SK-N-SH (cell line): ENCODE data around the gene CGN.

DNA sequence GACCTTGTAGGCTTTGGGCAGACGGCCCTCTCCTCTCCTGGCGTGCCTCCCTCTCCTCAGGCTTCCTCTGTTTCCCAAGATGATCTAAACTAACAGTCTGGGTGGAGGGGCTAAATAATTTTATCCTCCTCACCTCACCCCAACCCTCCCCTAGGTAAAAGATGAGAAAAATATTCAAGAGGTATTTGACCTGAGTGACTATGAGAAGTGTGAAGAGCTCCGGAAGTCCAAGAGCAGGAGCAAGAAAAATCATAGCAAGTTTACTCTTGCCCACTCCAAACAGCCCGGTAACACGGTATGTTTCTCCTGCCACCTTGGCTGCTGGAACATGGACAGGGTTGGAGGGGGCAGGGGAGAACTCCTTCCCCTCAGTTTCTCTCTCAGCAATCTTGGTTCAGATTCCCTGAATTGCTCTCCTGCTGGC is 6.2 kb downstream of the PLEKHO1 start:
- RRBS, result no CpG with 5 or more reads among the region's 5 CpGs
CAGE:
- cytosol, long polyA plus RNA, result no peak
- long polyA plus RNA, result no peak
- nucleus, long polyA plus RNA, result no peak

- RRBS, result no CpG with 5 or more reads among the region's 5 CpGs
CAGE:
- cytosol, long polyA plus RNA, result no peak
- long polyA plus RNA, result no peak
- nucleus, long polyA plus RNA, result no peak
Observed at GRCh38 chr1:150231690-150231923, 4.3 kb downstream of the ANP32E start.

DNA sequence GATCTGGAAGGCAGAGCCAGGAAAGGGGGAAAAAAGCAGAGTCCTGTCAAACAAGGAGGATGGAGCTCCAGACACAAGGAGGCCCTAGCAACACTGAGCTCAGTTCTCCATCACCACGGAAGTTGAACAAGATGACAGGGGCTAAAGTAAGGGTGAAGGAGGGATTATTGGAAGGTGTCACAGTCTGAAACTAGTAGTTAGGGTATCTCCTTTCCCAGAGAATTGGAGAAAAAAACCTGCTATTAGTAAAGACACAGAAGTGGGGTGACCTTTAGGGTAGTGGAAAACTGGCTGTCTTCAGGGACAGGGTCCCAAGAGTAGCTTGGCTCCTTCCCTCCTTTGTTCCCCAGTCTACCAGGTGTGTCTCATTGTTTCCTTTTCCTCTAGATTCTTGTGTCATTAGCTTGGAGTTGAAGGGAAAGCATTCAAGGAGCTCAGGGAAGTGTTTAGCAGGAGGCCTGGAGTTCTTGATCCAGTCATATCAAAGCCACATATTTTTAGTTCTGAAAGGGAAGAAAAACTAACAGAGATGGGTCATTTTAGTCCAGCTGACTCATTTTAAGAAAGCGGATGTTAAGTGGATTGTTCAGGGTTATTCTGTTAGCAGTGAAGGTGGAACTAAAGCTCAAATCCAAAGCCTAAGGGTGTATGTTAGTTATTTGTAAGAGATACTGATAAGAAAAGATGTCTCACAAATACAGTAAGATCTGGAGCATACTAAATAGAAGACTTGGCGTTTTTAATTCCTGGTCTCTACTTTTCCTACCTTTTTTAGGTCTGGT is 619 bp downstream of the C1orf54 start:
- RRBS, result no CpG with 5 or more reads among the region's 3 CpGs
CAGE:
- cytosol, long polyA plus RNA, result no peak
- long polyA plus RNA, result no peak
- nucleus, long polyA plus RNA, result no peak

DNA sequence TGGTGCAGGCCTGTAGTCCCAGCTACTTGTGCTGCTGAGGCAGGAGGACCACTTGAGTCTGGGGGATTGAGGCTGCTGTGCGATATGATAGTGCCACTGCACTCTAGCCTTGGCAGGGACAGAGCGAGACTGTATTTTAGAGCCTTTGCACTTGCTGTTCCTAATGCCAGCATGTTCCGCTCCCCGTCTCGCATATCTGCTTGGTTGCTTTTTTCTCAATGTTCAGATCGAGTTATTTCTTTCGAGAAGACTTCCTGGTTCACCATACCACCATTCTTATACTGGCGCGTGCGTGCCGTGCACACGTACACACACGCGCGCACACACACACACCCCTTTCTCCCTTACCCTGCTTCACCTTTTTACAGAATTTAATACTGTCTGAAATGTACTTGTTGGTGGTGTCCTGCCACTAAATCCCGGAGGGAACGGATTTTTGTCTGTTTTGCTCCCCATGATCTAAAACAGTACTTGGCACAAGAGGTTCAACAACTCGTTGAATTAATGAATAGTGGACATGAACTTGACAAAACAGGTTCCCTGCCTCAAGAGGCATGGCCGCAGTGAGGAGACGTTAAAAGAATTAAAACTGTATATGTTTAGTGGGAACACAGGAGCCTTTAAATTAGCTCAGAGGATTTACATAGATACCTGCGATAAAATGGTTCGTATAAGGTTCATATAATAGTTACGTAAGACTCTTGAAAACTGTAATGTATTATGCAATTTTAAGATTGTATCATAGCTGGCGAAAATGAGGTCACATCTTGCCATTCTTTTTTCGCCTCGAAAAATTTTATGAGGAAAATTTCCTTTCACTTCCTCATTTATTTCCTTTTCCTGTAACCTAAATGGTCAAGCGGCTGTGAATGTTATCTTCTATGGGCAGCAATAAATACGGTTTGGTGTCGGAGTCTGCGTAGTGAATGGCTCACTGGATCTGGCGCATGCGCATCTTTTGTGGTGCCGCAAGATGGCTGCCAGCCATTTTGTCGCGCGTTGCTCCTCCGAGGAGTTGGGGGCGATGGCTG is 897 bp upstream of the RPRD2 start:
- RRBS, result no CpG with 5 or more reads among the region's 38 CpGs
CAGE:
- cytosol, long polyA plus RNA, result no peak
- long polyA plus RNA, result no peak
- nucleus, long polyA plus RNA, result no peak

- RRBS, result no CpG with 5 or more reads among the region's 1 CpG
CAGE:
- cytosol, long polyA plus RNA, result no peak
- long polyA plus RNA, result no peak
- nucleus, long polyA plus RNA, result no peak
Observed at GRCh38 chr1:150444226-150444572, 43.0 kb upstream of the TARS2 start.

DNA sequence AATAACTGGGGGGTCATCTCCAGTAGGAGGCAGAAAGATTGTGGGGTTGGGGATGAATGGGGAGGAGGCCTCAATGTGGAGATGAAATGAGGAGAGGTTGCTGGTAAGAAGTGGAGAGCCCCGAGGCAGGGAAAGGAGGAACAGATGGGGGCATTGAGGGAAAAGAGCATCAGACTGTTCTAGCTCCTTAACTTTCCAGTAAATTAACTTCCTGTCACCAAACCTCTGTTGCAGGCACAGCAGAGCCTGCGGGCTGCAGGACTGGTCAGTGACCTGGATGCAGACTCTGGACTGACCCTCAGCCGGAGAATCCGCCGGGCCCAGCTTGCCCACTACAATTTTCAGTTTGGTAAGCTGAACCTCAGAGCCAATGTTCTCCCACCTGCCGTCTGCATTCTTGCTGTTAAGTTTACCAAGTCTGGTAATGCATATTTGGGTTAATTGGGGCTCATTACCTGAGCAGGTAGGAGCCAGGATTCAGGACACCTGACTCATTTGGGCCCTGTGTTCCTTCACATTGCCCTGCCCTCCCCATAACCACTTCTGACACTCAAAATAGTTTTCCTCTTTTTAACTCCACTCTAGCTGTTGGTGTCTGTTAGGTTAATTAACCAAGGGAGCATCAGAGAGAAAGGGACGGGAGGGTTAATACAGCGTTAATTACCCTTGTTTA is 2.4 kb upstream of the ECM1 start:
- RRBS, result no CpG with 5 or more reads among the region's 8 CpGs
CAGE:
- cytosol, long polyA plus RNA, result no peak
- long polyA plus RNA, result no peak
- nucleus, long polyA plus RNA, result no peak

DNA sequence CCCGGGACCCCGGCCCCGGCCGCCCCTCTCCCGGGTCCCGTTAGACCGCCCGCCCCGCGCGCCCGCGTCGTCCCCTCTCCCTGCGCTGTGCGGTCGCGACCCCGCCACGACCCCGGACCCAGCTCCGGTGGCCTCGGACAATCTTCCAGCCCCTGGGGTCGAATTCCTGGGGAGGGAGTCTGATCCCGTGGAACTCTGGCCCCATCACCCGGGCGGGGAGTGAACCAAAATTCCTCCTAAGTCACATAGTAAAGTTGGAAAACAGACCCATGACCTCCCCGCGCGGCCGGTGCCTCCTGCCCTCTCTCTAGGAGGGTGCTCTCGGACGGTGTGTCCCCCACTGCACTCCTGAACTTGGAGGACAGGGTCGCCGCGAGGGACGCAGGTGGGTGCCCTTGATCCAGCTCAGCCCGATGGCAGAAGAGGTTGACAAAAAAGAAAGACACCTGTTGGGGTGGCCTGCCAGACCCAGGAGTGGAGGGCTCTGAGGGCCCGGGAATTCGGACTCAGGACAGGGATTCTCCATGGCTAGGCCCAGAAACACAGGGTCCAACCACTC is 382 bp downstream of the ADAMTSL4 start:
- RRBS, result 48% methylated on average over 26 of the region's 40 CpGs
CAGE:
- cytosol, long polyA plus RNA, result no peak
- long polyA plus RNA, result no peak
- nucleus, long polyA plus RNA, result no peak

- RRBS, result 100% methylated on average over 1 of the region's 18 CpGs
CAGE:
- cytosol, long polyA plus RNA, result no peak
- long polyA plus RNA, result no peak
- nucleus, long polyA plus RNA, result no peak
Observed at GRCh38 chr1:150551624-150552999, 2.9 kb downstream of the ADAMTSL4 start.

DNA sequence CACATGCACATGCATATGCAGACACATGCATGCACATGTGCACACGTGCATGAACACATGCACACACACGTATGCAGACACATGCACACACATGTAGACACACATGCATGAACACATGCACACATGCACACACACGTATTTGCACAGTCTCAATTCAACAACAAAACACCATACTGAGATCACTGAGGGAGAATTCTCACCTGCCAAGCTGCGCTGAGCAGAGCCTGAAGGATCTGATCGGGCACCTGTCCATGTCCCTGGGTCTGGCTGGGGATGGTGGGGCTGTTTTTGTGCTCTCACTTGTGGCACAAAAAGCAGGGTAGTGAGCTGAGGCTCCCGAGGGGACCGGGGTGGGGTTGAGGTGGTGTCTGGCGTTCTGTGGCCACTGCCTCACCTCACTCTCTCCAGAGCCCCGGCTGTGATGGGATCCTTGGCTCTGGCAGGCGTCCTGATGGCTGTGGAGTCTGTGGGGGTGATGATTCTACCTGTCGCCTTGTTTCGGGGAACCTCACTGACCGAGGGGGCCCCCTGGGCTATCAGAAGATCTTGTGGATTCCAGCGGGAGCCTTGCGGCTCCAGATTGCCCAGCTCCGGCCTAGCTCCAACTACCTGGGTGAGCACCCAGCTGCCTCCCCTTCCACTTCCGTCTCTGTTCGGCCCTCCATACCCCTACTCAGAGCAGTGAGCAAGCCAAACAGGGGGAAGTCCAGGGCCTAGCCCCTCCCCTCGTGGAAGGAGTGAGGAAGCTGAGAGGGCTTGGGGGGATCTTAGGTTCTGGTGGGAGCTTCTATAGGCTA is 6.7 kb downstream of the ADAMTSL4 start:
- RRBS, result 95% methylated on average over 3 of the region's 19 CpGs
CAGE:
- cytosol, long polyA plus RNA, result no peak
- long polyA plus RNA, result no peak
- nucleus, long polyA plus RNA, result no peak

DNA sequence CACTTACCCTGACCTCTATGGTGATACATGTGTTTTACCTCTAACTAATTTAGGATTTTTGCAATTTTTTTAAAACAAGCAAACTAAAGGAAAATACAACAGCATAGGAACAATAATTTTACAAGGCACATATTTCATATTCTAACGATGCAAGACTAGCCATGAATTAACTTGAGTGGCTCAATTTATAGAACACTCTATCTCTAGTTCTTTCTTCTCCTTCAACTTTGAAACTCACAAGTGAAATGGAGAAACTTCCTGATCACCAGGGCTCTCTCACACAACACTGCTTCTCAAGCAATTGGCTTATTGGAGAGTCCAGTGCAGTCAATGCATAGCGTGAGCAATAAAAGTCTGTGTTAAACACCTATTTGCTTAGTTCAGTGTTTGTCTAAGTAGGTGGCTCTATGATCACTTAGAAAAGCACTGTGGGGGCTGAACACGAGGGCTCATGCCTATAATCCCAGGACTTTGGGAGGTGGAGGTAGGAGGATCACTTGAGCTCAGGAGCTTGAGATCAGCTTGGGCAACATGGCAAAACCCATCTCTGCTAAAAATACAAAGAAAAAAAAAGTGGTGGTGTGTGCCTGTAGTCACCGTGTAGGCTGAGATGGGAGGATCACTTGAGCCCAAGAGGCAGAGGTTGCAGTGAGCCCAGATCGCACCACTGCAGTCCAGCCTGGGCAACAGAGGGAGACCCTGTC is 12.2 kb downstream of the CTSS start:
- RRBS, result no CpG with 5 or more reads among the region's 5 CpGs
CAGE:
- cytosol, long polyA plus RNA, result no peak
- long polyA plus RNA, result no peak
- nucleus, long polyA plus RNA, result no peak

DNA sequence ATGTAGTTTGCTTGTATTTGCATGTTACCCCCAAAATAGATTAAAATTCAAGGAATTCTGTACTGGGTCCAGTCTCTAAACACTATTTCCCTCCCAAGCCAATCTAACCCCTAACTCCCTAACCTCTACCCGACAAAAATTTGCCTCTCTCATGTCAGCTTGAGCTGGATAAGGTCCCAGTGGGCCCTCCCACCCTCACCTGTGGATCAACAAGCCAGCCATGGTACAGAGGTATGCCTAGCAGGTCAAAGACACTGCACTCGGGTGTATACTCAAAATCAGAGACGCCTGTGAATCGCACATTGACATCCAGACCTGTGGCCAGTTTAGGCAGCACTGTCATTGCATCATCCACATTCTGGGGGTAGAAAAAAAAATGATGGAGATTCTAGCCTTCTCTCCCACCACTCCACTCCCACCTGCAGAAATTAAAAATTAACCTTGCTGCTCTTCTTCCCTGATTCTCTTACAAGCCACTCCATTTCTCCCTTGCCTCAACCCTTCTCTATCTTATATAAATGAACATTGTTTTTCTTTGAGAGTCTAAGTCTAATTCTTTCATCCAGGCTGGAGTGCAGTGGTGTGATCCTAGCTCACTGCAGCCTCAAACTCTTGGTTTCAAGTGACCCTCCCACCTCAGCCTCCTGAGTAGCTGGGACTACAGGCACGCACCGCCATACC is 6.3 kb downstream of the MINDY1 start:
- RRBS, result no CpG with 5 or more reads among the region's 6 CpGs
CAGE:
- cytosol, long polyA plus RNA, result no peak
- long polyA plus RNA, result no peak
- nucleus, long polyA plus RNA, result no peak

DNA sequence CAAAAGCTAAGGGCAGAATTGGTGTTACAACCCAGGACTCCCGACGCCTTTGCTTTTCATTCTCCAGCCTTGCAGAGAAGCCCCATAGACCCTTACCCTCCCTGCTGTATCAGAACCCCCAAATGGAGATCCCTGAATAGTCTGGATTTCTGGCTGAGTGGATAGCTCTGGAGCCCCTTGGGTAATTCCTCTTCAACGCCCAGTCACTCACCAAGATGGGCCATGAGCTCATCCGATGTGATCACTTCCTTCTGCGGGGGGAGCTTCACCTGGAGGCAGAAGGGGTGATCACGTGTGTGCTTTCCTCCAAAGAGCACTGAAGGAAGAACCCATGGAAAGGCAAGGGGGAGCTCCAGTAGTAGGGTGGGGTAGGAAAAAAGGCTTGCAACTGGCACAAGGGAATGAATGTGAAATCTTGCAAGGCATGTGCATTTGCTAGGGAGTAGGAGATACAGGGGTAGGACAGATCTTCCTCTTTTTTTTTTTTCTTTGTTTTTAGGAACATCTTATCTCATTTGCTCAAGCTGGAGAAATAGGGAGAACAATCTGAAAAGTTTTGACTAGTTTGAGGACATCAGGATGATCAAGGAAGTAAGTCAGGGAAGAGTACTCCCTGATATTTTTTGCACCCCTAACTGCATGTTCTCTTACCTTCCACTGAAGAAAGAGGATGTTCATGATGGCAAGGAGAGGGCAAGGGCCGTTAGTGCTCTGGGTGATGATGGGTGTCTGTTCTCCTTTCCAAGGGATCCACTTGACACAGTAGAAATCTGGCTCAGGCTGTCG is 5.0 kb downstream of the MINDY1 start:
- RRBS, result no CpG with 5 or more reads among the region's 8 CpGs
CAGE:
- cytosol, long polyA plus RNA, result no peak
- long polyA plus RNA, result no peak
- nucleus, long polyA plus RNA, result no peak

DNA sequence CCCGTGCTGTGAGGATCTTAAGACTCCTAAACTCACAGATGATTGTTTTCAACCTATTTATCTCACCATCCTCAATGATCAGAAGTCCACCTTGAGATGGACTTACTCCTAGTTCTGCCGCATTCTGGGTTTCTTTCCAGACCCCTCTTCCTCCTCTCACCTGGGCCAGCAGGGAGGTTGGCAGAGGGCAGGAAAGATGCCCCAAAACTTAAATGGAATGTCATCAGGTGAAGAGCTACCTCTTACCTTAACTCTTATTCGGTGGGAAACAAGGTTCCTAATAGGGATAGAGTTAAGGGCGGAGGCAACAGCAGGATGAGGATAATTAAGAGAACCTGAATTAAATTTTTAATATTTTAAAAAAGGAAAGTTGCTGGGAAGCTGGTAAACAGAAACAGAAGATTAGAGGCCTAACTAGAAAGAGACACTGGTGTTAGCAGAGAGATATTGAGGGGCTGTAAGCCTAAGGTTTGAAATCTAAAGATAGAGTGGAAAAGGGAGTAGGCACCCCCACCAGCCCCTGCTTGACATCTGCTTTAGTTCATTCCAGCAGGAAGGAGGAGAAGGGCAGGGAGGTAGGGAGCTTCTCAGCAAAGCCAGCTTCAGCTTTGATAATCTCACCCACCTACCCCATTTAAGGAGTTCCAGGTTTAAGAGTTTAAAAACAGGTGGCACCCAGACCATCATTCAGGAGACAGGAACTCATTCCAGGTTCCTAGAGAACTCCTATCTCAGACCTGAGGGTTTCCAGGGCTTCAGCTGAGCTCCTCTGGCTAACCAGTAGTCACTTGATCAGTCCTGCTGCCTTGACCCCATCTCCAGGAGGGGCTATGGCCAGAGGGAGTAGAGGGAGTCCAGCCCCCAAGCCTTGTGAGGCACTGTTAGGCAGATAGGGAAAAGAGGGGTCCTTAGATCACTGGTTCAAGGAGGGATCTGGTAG is 5.1 kb downstream of the C1orf56 start:
- RRBS, result no CpG with 5 or more reads among the region's 4 CpGs
CAGE:
- cytosol, long polyA plus RNA, result no peak
- long polyA plus RNA, result no peak
- nucleus, long polyA plus RNA, result no peak

DNA sequence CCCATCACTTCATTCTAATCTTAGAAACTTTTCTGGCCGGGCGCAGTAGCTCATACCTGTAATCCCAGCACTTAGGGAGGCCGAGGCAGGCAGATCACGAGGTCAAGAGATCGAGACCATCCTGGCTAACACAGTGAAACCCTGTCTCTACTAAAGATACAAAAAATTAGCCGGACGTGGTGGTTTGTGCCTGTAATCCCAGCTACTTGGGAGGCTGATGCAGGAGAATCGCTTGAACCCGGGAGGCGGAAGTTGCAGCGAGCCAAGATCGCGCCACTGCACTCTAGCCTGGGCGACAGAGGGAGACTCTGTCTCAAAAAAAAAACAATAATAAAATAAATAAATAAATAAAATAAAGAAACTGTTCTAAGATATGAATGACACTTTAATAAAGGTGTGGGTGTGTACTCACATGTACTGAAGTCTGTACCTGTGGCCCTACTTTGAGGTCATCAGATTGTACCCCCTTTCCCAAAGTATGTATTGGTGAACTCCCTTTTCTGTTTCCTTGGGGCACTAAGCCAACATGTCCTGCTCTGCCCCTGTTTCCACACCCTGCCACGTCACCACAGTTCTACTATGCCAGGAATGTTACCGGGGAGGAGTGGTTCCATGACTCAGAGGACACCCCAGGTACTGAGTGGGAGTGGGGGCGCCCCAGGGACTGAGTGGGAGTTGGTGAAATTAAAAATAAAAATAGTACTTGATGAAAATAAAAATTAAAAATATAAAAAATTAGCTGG is 3.3 kb upstream of the PIP5K1A start:
- RRBS, result no CpG with 5 or more reads among the region's 17 CpGs
CAGE:
- cytosol, long polyA plus RNA, result no peak
- long polyA plus RNA, result no peak
- nucleus, long polyA plus RNA, result no peak

GRCh38 chr1:151370107-151370601 is 2.4 kb downstream of the SELENBP1 start:
- RRBS, result no CpG with 5 or more reads among the region's 6 CpGs
CAGE:
- cytosol, long polyA plus RNA, result no peak
- long polyA plus RNA, result no peak
- nucleus, long polyA plus RNA, result no peak

GRCh38 chr1:151402681-151403714 is 3.6 kb downstream of the PSMB4 start:
- RRBS, result no CpG with 5 or more reads among the region's 6 CpGs
CAGE:
- cytosol, long polyA plus RNA, result no peak
- long polyA plus RNA, result no peak
- nucleus, long polyA plus RNA, result no peak

DNA sequence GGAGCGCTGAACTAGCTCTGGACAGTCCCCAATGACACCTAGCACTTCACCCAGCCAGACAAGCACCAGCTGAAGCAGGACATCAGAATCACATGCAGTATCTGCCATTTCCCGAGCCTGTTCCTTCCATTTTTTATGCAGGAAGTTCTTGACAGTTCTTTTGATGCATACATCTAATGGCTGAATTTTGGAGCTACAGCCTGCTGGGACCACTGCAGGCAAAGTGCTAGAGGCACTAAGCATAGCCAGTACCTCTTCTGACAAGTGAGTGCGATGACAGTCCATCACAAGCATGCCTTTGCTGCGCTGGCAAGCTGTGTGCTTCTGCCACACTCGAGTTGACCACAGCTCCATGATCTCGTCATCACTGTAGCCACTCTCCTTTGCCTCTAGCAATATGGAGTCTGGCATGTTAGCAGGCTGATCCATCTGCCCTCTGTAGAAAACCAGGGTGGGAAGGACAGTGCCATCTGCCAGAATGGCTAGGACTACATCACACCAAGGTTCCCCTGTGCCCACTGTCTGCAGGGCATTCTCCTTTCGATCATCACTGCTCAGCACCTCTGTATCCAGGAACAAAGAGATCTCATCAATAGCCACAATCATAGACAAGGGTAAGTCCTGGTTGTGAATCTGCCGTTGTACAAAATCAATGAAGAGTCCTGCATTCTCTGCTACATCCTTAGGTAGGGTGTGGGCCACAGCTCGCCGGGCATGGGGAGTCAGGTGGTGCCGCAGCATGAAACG is 5.9 kb downstream of the PSMB4 start:
- RRBS, result no CpG with 5 or more reads among the region's 12 CpGs
CAGE:
- cytosol, long polyA plus RNA, result no peak
- long polyA plus RNA, result no peak
- nucleus, long polyA plus RNA, result no peak

DNA sequence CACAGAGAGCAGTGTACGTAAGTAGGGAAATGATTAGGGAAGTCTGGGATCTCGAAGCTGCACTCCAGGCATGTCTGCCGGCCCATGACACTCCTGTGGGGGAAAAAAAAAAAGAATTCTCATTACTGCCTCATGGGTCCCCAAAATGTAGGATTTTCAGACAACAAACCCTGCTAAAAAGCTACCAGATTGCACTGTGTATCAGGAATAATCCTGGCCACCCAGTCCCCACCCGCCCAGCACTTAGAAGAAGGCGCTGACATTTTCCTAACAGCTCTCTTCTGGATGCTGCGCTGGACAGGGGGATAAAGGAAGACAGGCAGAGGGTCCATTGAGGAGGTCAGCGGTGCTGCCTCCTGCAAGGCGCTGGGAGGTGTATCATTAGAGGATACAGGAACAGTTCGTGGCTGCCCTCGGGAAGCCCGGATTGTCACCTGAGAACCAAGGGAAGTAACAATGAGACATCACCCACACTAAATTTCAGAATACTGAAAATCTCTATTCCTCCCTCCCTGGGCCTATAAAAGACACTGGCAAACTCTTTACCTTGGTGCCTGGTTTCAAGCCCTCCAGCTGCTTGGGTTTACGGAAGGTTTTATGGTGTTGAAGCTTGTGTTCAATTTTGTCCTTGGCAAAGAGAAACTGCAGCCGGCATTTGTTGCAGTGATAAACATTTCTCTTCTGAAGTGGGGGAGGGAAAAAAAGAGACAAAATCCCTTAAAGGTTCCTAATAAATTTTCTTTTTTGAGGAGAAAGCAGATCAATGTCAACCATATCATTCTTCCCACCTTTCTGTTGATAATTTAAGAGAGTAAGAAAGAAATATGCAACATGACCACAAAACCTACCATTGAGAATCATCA is 9.0 kb downstream of the PSMB4 start:
- RRBS, result no CpG with 5 or more reads among the region's 13 CpGs
CAGE:
- cytosol, long polyA plus RNA, result no peak
- long polyA plus RNA, result no peak
- nucleus, long polyA plus RNA, result no peak

DNA sequence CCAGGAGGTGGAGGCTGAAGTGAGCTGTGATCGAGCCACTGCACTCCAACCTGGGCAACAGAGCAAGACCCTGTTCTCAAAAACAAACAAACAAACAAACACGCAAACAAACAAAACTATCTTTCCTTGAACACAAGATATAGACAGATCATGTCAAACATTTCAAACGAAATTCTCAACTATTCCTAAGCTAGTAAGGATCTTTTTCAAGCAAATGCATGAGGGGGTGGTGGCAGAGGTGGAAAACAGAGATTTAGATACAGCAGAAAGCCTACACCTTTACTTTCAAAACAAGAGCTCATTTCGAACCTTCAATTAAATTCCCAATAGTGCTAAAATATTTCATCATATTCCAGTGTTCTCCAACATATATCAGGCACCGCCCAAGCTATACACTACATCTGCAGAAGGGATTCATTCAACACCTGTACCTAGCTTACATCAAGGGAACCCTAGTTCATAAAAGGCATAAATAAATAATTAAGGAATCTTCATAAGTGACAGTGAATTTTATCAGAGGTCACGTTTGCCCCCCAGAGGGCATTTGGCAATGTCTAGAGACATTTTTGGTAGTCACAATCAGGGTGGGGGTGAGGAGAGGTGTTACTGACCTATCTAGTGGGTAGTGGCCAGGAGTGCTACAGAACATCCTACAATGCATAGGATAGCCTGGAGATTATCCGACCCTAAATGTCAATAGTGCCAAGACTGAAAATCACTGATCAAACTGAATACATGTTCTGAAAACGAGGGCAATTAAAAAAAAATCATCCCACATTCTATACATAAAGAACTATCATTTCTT is 10.3 kb downstream of the POGZ start:
- RRBS, result no CpG with 5 or more reads among the region's 8 CpGs
CAGE:
- cytosol, long polyA plus RNA, result no peak
- long polyA plus RNA, result no peak
- nucleus, long polyA plus RNA, result start-site peak on the minus strand centred at position 397 of the sequence, 79 bp wide, 16 and 20 reads in 2 replicates

DNA sequence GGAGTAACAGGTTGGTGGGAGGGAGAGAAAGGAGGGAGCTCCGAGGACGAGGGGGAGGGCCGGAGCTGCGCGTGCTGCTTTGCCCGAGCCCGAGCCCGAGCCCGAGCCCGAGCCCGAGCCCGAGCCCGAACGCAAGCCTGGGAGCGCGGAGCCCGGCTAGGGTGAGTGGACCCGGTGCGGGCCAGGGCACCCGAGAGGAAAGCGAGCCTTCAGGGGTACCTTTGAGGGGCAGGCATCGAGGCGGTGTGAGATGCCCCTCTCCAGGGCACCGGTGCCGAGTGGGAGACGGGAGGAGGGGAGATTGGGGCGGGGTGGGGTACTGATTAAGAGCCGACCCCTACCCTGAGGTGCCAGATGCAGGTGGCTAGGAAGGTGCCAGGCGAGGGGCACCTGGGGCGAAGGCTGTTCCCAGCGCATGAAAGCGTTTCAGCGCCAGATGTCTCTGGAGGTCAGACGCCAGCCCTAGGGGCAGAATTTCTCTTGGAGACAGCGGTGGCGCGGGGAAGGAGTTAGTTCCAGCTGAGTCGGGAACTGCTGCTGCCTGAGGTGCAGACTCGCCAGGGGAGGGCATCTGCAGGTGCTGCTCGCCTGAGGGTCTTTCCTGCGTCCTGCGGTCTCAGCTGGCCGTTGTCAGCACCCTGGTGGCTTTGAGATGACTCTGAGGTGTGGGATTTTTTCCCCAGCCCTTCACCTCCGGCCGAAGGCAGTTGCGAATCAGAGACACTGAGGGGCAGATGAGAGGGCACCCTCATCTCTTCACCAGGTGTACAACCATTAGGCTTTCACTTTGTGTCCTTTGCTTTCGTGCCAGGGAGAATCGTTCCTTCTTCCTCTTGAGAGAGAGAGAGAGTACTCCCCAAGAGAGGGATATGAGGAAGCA is at the start of gene CGN:
CGN (plus strand) TSS at position 33 of the 880 bp plus-strand sequence.
- RRBS, result 2% methylated on average over 7 of the region's 48 CpGs
CAGE:
- cytosol, long polyA plus RNA, result no peak
- long polyA plus RNA, result no peak
- nucleus, long polyA plus RNA, result no peak